Ureter (tissue), 1 donor: ENCODE measurements around the gene ABLIM1.

- PRO-cap, result no peak
Measured at GRCh38 chr10:114246770-114247511, 7.9 kb downstream of the VWA2 start.

GRCh38 chr10:114383940-114384451, 20.3 kb downstream of the AFAP1L2 start:
- PRO-cap, result no peak

DNA sequence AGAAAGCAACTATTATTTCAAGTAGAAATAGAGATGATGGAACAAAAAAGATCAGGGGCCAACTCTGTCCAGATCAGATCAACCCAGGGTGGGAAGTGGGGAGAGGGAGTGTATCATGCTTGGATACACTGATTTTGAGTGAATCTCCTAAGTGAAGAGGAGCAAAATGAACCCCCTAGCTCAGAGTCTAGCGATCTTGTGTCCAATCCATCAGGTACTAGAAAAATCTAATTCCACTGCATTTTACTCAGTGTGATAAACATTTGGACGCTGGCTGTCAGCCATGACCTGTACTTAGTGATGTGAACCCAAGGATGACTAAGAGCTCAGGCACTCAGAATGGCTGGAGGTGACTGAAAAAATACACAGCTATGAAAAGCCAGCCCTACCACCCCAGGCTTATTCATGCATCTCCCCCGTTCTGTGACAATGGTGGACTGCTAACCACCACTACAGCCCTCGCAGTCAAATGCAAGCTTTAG, 15.0 kb downstream of the AFAP1L2 start:
- PRO-cap, result no peak

DNA sequence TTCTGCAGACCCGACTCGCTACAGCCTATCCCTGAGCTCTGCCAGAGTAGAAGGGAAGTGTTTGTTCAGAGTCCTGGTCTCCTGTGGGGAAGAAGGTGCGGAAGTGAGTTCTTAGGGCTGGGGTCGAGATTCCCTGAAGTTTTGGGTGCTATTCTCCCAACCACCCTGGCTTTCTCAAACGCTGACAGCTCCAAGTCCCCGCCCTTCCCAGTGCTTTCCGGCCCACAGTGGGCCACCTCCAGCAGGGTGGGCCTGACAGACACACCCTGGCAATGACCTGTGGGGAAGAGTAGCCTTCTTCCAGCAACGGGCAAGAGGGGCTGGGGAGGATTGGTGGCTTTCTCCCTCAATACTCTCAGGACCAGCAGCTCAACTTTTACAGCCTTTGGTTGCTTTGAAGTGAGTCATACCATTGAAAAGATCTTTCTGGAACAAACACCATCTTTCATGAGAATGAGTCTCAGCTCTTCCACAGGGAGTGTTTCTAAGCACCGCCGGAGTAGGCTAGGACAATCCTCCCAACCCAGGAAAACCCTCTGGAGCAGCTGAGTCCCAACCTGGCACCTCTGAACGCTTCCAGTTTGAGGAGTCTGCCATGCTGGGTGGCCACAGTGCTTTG, 23.2 kb upstream of the AFAP1L2 start:
- PRO-cap, result no peak

DNA sequence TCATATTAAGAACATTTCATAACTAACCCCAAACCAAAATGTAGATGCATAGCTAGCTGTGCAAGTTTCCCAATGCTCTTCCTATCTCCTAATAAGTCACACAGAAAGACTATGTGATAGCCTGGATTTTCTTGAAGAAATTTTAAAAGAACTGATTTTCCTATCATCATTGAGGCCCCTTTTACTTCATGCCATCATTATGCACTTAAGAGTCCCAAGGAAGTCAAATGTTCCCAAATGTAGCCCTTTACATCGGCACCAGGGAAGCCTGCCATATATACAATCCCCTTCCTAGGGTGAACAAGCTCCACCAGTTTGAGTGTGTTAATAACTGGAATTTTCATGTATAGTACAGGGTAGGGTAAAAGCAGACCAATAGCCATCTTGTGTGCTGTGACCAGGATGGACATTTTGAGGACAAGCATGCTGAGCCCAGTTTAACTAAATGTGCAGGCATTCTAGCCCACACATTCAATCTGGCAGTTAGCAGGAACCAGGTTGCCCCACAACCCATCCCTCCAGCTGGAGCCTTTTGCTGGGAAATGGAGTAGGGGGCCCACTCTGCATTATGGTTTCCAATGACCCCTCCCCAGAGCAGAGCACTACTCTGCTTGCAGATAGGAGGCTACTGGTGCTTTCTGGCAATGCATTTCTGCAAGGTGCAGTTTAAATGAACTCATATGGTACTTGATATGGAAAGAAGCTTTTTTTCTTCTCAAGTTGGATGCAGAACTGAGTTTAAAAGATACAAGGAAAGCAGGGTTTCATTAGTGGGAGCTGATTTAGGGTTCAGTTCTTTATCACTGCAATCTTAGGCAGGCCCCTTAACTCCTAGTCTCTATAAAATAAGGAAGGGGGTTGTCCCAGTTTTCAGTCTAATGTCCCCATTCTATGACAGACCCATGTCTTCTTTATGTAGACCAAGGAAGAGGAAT, 28.8 kb upstream of the AFAP1L2 start:
- PRO-cap, result no peak

GRCh38 chr10:114479104-114479859, 75.0 kb upstream of the AFAP1L2 start:
- PRO-cap, result no peak

DNA sequence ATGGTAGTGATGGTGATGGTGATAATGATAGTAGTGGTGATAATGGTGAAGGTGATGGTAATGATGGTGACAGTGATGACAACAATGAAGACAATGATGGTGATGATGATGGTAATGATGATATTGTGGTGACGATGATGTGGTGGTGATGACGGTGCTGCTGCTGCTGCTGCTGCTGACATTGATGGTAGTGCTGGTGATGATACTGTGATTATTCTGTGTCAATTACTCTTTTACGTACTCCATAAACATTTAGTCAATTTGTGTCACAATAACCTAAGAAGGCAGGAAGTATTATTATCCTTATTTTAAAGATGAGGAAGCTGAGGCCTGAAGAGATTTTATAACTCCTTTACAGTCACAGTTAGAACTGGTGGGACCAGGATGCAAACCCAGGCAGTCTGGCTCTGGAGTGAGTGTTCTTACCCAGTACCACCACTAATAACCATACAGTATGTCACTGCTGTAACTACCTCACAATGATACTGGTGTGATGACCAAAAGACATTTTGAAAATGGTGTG, 91.2 kb upstream of the AFAP1L2 start:
- PRO-cap, result no peak

DNA sequence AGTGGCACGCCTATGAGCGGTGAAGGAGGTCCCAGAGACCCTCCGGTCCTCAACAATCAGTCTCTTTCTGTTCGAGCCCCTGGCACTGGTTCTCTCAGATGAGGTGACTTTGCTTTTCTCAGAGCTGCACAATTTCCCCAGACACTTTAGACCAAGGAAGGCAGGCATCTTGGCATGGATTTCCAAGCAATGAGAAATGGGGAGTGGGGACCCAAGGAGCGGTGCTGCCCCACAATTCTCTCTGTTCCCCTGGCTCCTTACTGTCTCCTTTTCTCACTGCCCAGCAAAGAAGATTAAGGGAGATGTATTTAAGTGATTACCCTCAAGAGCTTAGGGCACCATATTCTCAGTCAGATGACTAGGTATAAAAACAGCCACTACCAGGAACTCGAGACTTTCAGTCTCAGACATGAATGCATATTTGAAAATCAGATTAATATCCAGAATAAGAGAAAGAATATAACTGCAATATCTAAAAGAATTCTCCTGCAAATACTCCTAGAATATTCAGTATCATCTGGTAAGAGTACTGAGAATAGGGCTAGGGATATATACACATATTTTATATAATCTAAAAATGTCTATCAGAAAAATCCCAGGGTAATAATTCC, at the start of gene ABLIM1:
ABLIM1 (minus strand) TSS at position 243 of the 611 bp plus-strand sequence.
- PRO-cap, result no peak

DNA sequence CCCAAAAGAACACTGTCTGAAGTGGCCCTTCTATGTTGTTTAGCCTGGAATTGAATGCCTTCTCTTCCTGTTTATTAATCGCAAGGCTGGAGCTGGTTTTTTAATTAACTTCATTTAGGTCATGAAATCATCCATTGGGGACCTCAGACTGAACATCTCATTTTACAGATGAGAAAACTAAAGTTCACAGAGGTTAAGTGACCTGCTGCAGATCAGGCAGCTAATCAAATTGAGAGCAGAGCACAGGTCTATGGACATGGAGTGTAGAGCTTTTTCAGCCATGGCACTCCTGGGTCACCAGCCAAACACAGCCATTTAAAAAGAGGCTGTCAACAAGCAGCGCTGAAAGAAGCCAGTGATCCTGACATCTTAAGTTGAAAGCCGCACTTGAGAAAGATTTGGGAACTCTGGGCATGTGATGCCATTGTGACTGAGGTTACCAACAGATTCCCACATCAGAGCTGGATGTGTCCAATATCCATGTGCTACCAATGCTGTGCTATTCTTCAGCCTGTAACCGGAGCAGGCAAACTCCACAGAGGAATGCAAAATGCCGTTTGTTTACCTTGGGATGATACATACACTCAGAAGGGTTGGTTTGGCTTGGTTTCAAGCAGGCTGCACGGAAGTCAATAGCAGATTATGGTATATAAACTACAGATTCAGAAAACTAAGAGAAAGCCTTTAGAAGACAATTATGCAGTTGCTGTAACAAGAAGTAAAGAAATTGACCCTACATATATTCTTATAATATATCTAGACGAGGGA, 56.2 kb upstream of the ABLIM1 start:
- PRO-cap, result no peak

DNA sequence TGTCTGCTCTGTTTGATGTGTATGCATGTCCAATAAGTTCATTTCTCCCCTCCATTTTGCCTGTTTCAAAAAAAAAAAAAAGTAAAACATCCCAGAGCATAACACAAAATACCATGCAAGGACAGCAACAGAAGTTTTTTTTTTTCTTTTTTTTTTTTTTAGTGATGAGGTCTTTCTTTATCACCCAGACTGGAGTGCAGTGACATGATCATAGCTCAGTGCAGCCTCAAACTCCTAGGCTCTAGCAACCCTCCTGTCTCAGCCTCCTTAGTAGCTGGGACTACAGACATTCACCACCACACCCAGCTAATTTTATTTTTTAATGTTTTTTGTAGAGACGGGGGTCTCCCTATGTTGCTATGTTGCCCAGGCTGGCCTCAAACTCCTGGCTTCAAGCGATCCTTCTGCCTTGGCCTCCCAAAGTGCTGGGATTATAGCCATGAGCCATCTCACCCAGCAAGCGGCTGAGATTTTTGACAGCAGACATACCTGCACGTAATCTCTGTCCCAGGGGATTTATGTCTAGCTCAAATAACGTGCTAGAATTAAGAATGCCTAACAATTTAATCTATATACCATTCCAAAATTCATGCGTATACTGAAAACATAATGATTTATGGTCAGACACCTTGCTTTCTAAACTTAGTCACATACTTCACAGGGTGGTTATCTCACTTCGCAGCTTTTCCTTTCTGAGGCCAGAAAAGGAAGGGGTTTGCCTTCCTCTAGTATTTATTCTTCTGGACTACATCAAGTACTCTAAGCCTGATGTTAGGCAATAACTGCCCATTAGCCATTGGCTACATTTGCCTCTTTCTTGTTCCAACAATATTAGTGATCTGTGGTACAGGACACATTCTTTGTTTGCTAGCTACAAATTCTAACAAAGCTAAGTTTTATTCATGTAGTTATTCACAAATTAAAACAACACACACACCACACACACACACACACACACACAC, 72.8 kb upstream of the FHIP2A start:
- PRO-cap, result no peak

DNA sequence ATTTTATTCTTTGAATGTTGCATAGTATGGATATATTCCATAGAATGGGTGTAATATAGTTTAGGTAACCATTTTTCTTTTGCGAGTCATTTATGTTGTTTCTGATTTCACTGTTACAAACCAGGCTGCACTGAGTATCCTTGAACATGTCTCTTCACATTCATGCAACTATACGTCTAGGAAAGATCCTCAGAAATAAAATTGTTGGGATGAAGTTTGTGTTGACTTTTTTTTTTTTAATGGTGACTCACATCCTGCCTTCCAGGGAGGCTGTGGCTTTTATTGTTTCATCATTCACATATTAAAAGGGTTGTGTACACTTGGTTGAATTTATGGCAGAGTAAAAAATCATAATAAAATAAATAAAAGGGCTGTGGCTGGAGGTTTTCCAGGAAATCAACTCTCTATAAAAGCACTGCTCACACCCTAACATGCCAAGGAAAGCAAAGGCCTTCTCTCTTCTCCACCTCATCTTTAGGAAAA, 41.9 kb upstream of the FHIP2A start:
- PRO-cap, result no peak

GRCh38 chr10:114822172-114823276, 944 bp downstream of the FHIP2A start:
- PRO-cap, result unidirectional peak, minus-strand start at chr10:114822852

DNA sequence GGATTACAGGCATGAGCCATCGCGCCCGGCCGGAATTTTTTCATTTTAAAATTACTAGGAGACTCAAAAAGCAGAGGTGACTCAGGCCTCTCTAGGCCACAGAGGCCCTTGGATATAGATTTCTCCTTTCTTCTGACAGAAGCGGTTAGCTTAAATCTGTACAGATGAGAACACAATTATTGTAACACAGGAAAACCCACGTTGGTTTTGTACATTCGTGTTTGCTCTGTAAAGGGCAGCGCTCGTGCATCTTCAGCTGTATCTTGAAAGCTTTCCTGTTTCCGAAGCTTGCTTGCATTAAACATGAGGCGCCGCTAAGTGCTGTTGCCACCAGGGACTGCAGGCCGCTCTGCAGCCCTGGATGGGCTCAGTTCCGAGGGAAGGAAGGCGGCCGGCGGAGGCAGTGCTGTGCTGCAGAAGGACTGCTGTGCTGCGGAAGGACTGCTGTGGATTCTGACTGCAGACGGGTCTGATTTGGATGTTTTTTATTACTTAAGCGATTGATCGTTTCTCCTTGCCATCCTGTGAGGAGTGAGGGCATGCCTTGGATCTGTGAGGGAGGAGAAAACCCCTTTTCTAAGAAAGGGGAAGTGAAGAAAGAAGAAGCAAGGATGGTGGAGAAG, 53.3 kb downstream of the FHIP2A start:
- PRO-cap, result no peak

DNA sequence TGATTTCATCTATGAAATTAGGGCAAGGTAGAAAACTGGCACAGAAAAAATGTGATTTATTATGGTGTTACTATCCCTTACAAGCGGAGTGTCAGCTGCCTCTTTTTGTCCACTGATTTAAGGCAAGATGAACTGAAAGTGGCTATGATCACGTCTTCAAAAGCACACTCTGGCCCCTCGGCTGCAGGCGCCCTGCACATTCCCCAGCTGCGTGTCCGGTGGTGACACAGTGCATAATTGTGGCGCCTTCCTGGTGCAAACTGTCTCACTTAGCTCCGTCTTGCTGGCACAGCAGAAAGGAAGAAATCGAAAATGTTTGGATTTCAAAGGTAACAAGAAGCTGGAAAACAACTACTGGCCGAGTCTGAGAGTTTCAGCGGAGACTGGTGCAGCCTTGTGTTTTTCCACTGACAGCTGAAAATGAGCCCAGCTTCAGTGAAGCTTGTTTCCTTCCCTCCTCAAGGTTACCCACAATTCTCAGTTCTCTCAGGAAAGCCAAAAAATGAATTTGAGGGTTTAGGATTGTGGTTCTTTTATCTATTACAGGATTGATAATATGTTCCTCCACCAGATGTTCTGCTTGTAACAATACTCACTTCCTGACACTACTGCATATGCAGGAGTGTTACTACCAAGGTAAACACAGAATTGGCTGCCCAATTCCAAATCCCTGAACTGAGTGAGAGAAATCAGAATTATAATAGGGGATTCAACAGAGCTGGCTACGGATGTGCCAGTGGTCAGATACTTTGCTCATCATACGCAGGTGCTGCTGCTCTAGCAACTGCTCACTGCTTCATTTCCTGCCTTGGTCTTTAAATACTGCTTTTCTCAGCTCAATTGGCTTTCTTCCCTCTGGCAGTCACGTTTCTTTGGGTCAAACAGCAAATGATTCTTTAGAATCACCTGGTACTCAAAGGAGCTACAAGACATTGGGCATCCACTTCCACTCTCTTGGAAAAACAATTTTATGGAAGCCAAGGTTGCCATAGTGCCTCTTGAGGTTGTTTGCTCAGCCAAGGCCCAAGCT, 63.7 kb downstream of the TRUB1 start:
- PRO-cap, result no peak

DNA sequence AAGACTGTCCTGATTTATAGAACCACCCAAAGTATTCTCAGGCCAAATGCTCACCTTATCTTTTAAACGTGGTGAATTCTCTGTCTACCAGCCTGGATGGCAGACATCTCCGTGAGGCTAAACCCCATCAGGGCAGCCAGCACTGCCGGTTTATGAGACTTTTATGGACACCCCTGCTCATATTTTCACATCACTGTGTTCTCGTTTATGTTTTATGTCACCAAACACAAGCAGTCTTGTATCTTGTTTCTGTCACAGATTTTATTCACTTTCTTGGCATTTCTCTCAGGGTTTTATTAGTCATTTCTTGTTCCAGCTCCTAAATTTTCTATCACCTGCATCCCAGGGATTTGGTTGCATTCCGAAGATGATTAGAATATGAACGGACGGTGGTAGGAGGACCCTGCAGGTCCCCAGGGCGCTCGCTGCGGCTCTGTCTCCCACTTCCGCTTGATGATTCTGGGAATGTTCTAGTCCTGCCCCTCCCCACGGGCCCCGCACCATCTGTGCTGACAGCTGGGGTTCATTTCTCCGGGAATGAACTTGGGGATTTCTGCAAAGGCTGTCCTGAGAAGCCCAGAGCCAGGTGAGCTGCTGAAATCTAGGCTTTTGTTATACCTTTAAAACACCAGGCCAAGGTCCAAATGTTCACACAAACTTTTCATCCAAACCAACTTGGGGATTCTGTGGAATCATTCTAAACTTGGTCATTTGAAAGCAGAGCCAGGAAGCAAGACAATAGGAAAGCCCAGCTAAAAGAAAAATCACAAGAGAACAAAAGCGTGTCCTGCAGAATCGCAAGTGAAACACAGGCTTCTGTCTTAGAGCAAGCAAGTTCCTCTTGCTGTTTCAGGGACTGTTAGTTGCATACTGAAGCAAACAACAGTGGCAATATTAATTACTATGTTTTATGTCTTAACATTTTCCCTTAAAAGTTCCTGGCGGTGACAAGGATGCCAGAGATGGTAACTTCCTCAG, 217.5 kb downstream of the GFRA1 start:
- PRO-cap, result no peak

- PRO-cap, result no peak
Measured at GRCh38 chr10:116082595-116083254, 190.3 kb downstream of the GFRA1 start.

- PRO-cap, result no peak
Measured at GRCh38 chr10:116692145-116692765, 22.5 kb upstream of the C10orf82 start.

DNA sequence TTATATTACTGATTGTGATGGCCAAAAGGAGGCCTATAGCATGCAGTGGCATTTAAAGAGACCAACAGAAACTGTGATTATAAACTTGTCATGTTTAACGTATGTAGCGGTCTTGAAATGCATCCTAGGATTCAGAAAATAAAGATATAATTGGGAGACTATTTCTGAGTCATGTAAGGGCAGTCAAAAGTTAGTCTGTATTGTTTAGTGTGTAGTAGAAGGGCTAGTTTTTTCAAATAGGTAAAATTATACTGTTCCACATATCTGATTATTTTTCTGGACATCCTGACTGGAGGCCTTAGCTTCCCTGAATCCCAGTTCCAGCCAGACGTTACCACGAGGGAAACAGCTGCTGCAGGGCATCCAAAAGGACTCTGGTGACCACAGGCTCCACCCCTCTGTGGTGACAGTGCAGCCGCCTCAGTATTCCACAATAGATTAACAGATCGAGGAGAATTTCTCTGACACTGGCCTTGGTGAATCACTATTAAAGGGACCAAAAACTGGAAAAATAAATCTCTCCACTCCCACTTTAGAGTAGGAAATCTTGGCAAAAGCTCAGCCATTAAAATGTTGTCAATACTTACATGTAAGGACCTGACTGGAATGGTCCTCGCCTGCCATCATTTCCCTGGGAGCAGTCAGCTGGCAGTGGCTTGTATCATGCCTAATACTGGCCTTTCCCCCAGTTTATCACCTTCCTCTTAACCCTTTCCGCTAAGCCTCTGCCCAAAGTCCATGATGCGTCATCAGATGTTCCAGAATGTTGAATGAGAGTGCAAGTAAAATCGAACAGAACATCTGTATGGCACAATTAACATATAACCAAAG, 31.4 kb downstream of the ENO4 start:
- PRO-cap, result no peak

DNA sequence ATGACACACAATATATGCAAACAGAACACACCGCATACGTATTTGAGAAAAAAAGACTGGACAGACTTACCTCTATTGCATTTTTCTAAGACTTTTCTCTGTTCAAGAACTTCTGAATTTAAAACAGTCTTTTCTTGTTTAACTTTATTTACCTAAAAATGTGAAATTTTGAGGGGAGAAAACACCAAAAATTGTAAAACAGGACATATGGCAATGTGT, 56.2 kb downstream of the SHTN1 start:
- PRO-cap, result no peak

DNA sequence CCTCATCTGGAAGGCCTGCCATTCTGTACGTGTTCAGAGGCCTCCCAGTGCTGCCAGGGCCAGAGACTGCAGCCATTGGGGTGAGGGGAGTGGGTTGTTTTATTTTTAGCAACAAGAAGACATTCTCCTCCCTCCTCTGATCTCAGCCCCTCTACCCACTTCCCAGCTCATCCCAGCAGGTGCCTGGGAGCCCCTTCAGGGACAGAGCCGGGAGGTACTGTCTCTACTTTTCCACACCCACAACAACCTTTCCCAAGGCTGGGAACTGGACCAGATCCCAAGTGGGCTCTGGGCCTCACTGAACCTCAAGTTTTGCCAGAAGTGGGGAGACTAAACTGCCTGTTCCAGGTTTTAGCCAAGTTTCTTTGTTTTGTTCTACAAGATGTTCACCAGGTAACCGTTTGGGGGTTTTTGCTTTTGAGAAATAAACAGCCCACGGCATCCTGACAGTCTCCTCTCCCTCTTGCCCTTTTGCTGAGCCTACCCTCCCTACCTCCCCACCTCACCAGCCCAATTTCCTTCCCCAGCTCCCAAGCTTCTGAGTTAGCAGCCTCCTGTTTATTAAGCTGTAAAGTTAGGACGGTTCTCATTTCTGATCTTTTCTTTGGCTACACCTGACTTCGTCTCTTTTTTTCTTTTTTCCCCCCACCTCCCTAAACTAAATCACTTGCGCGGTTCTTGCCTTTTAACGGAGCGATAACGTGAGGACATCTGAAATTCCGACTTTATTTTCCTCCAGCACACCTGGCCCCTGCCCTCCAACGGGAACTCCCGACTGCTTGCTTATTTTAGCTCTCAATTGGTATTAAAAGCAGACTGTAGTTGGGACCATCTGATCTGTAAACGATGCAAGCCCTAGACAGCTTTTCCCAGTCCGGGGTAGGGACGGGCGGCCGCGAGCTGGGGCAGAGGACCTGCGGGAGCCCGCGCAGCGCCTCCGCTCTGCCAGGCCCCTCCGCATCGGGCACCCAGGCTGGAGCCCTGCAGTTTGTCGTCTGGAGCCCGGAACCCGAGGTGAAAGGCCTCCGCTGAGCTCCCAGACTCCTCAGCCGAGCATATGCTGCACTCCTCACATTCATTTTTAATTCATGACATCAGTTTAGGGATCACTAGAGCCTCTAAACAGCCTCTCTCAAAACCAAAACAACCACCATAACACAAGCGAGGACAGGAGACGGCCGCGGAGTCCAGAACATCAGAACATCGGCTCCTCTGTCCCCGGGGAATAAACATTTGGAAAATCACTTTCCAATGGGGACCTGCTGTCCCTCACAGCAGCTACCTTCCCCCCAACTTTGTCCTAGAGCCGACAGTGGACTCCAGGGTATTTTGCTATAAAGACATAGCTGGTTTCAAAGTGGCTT, 10.2 kb upstream of the EMX2 start:
- PRO-cap, result no peak